Measurements from ENCODE around the genes C19orf44 and SIN3B.

DNA sequence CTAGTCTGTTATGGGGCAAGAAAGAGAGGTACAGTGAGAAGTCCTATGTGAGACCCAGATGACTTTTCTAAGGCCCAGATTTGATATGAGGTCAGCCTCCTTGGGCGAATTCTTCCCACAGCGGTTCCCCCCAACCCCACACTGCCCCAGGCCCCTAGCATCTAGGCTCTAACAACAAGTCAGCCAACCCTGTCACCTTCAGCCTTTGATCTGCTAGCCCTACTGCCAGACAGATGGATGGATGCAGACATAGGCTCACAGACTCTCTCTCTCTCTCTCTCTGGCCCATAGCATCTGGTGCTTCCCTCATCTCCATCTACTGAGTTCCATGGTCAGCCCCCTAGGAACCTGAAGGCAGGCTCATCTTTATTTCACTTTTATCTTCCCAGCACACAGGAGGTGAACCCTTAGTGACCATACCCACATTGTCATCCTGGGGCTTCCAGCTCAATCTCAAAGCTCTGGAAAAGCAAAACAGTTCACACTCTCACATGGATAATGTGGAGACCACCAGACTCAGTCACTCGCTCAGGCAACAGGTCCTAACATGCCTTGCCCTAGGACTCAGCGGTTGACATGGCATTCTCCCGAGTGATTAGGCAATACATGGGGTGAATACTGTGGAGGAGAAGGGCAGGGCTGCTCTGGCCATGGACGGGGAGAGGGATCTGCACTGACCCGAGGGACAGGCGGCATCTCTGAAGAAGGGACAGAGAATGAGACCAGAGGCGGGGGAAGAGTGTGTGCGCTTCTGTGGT lies 44.2 kb upstream of the EPHX3 start:
- PRO-cap, 2 experiments, result no peak in any of the 2 experiments

GRCh38 chr19:15295162-15295683 lies 37.1 kb downstream of the BRD4 start:
- PRO-cap, 2 experiments, result no peak in any of the 2 experiments

- PRO-cap, 2 experiments, result no peak in any of the 2 experiments
Observed at GRCh38 chr19:15317838-15318168, 14.5 kb downstream of the BRD4 start.

DNA sequence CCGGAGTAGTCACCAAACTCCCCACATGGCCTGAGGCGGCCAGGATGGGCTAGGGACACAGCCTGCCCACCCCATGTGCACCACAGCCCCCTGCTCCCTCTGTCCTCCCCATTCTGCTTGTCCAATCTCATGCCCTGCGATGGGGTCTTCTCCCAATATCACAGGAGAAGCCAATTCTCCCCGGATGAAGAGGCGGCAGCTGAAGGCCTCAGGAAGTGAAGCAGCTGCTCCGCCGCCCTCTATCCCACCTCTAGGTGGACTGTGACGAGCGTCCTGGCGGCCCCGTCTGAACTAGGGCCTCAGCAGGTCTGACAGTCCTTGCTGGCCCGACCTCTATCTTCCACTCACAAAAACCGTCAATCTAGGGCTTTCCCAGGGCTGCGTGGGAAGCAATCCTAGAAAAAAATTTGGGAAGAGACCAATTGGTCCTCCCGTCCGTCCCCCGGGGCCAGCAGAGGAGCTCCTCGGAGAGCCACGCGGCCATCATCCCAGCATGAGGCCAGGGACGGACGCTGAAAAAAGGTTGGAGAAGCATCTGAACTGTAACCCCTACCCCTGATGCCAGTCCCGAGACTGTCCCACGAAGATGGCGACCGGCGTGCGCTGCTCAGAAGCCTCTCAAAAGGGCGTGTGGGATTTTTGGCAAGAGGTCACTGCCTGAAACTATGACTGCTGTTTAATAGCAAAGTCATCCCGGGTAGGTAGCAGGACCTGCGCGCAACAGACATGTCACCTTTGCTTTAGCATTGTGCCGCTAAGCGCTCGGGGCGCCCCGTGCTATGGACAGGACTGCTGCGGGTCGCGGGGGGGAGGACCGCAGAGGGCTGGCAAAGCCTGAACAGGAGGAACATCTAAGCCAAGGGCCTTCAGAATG lies 10.8 kb downstream of the AKAP8 start:
- PRO-cap, 2 experiments, result peak in 1 of 2 experiments; most common minus-strand start position 355 of the sequence (in 1)

- PRO-cap, 2 experiments, result no peak in any of the 2 experiments
Observed at GRCh38 chr19:15380278-15380737, 721 bp upstream of the AKAP8 start.

DNA sequence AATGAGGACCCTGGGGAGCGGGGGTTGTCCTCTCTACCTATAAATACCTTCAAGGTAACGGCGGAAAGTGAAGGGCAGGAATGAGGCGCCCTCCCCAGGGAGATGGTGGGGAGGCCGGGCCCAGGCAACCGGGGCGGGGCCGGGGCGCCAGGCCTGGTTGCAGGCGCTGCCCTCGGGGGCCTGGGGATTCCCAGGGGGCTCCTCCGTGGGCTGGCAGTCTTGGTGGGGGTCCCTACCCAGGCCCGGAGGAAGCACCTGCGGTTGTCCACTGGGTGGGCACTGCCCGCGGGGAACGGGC lies 687 bp downstream of the WIZ start:
- PRO-cap, 2 experiments, result no peak in any of the 2 experiments

DNA sequence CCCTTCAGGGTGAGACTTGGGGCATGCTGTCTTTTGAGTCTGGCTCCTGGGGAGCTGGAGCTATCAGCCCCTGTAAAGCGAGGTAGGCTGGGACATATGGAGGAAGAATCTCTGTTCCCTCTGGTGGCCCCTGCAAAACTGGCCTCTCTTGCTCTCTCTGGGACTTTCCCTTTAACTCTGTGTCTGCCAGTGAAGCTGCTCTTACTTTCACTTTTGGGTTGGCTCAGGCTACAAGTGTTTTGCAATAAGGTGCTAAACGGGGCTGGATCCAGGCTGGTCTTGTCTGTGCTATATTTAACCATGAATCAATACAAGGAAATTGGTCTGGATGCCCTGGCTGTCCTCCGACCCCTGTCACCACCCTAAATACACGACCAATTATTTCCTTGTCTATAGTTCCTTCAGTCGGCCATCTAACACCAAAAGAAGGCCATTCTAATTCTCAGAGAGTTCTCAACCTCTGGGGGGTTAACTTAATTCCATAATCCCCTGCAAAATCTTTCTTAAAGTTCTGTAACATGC lies 53.2 kb downstream of the OR10H4 start:
- PRO-cap, 2 experiments, result peak in 2 of 2 experiments; most common plus-strand start position 210 of the sequence (in 2); most common minus-strand start position 140 of the sequence (in 2)

DNA sequence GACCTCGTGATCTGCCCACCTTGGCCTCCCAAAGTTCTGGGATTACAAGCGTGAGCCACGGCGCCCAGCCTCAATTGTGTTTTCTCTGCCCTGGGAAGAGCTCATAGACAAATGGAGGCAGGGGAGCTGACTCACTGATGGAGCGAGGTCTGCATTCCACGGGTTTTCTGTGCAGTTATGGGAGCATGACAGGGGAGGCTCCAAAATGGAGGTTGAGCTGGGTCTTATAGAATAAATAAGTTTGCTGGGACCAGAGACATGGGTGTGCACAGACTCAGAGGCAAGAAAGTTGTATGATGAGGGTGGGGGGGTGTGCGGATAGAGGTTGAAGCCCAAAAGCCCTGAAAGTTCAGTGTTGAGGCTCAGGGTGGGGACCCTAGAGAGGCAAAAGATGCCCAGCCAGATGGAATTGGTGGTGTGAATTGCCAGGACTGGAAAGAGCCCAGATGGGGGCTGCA lies 1.7 kb downstream of the TPM4 start:
- PRO-cap, 2 experiments, result no peak in any of the 2 experiments

DNA sequence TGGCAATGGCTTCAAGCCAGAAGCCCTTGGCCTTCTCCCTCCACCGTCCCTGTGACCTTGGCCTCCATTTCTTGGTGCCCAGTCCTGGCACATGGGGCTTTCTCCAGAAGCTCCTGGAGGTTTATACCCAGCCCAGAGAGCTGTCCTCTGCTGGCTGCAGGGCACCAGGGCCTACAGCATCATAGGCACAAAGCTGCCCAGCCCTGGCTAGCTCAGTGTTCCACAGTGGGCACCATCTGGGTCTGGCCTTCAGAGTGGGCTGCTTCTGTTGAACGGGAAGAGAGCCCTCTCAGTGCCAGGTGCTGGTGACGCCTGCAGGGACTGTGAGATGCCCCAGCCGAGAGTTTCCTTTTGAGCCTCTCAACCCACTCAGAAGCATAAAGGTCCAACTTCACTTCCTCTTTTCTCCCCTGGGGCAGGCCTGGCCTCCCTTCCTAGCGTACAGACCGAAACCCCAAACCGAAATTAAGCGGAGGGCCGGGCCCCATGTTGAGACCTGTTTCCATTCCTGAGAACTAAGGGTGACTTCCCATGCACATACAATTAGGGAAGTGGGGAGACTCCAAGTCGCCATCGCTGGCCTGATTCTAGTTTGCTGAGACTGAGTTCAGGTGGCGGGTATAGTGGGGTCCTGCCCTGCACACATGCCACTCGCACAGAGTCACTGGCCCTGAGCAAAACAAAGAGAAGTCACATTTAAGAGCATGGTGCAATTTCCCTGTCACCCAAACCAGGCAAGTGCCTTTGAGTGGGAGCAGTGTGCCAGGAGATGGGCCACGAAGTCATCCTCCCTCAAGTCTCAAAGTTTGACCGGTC lies 6.8 kb downstream of the RAB8A start:
- PRO-cap, 2 experiments, result no peak in any of the 2 experiments

GRCh38 chr19:16290473-16291212 lies 34.0 kb upstream of the KLF2 start:
- PRO-cap, 2 experiments, result no peak in any of the 2 experiments

DNA sequence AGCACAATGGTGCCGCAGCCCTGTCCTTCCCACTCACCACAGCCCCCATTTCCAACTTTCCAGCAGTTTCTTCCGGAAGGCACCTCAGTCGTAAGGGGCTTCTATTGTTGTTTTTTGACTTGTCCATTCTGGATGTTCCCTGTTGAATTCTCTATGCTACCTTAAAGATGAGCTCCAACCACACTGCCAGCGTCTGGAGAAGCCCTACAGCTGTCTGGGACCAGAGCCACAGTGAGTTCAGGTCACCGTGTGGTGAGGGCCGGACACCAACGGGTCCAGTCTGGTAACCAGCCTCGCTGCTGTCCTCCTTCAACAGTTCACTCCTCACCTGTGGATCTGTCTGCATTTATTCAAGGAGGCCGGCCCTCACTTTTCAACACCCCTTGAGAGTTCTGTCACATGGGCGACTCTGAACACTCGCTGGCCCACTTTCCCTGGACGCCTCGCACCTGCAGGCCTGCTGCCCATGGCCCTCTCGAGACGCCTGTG lies 59.7 kb downstream of the KLF2 start:
- PRO-cap, 2 experiments, result no peak in any of the 2 experiments

GRCh38 chr19:16449346-16450047 lies 22.3 kb downstream of the EPS15L1 start:
- PRO-cap, 2 experiments, result no peak in any of the 2 experiments

GRCh38 chr19:16495716-16497179 lies at the start of gene C19orf44:
TSS of gene C19orf44 (plus strand) at chr19:16496394.
- PRO-cap, 2 experiments, result peak in 2 of 2 experiments; most common plus-strand start chr19:16496443 (in 1); most common minus-strand start chr19:16496139 (in 1)

DNA sequence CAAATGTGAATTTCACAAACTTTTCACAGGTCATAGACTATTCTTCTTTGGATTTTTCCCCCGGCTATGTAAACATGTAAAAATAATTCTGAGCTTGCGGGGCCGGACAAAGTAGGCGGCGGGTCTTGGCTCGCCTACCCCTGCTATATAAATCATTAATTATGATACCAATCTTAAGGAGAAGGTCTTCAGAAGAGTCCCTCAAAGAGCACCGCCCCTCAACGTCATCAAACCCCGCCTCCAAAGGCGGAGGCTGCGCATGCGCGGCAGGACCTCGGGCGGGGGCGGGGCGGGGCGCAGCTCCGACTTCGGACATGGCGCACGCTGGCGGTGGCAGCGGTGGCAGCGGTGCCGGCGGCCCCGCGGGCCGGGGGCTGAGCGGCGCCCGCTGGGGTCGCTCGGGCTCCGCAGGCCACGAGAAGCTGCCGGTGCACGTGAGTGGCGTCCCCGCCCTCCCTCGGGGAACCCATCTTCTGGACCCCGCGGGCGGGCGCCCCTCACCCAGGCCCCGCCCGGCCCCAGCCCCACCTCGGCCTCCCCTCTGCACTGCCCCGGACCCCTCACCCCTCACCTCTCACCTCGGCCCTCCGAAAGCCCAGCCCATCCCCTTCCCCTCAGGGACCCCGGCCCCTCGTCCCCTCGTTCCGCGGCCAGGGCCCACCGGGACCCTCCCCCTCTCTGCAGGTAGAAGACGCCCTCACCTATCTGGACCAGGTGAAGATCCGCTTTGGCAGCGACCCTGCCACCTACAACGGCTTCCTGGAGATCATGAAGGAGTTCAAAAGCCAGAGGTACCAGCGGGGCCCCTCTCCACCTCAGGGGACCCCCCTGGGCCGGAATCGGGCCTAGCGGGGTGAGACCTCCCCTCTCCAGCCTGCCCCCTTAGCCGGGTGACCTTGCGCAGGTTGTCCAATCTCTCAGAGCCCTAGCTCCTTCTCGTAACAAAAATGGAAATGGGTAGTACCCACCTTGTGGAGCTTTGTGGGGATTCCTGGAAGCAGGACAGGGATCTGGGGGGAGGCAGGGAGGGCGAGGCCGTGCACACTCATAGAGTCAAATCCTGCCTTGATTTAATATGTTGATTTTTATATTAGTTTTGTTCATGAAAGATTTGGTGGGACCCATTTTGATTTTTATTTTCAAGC lies at the start of gene SIN3B:
Gene SIN3B, plus strand, starts transcription at position 292 of the 1,145 bp plus-strand sequence.
- PRO-cap, 2 experiments, result peak in 2 of 2 experiments; most common plus-strand start position 305 of the sequence (in 2); most common minus-strand start position 163 of the sequence (in 1)

GRCh38 chr19:16893158-16894158 lies 4.7 kb downstream of the F2RL3 start:
- PRO-cap, 2 experiments, result no peak in any of the 2 experiments

DNA sequence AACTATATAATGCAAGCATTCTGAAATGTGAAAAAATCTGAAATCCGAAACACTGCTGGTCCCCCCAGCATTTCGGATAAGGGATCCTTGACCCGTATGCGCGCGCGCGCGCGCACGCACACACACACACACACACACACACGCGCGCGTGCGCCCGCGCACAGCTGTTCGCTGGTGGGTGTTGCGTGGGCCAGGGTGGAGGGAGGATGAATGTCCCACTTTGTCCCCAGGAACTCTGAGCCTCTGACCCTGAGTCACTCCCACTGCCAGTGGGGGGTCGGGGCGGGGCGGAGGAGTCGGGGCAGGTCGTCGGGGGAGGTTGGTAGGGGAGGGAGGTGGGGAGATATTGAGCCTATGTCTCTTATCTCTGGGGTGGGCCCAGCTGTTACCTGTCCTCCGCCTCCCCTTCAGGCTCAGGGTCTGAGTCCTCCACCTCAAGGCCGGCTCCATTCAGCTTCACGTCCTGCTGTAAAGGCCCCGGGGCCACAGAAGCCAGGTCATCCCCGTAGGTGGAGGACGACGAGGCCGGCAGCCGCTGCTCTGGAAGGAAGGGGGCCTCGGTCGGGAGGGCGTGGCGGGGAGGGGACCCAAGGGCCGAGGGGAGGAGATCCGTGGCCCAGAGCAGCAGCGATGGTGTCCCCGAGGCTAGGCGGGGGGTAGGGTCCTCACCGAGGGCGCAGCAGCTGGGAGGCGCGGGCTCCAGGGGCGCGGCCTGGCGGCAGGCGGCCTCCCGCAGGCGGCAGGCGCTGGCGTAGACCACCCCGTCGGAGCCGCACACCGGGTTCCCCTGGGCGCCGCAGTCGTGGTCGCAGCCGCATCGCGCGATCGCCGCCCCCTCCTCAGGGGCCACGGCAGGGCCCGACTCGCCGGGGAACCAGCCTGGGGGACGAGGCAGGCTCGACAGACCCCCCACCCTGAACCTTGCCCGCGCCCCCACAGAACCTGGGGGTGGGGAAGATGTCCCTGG lies 7.3 kb downstream of the F2RL3 start:
- PRO-cap, 2 experiments, result no peak in any of the 2 experiments

- PRO-cap, 2 experiments, result no peak in any of the 2 experiments
Observed at GRCh38 chr19:17041655-17042011, 15.0 kb upstream of the CPAMD8 start.

- PRO-cap, 2 experiments, result no peak in any of the 2 experiments
Observed at GRCh38 chr19:17088552-17088751, 12.9 kb downstream of the MYO9B start.

GRCh38 chr19:17091579-17092535 lies 16.3 kb downstream of the MYO9B start:
- PRO-cap, 2 experiments, result no peak in any of the 2 experiments

DNA sequence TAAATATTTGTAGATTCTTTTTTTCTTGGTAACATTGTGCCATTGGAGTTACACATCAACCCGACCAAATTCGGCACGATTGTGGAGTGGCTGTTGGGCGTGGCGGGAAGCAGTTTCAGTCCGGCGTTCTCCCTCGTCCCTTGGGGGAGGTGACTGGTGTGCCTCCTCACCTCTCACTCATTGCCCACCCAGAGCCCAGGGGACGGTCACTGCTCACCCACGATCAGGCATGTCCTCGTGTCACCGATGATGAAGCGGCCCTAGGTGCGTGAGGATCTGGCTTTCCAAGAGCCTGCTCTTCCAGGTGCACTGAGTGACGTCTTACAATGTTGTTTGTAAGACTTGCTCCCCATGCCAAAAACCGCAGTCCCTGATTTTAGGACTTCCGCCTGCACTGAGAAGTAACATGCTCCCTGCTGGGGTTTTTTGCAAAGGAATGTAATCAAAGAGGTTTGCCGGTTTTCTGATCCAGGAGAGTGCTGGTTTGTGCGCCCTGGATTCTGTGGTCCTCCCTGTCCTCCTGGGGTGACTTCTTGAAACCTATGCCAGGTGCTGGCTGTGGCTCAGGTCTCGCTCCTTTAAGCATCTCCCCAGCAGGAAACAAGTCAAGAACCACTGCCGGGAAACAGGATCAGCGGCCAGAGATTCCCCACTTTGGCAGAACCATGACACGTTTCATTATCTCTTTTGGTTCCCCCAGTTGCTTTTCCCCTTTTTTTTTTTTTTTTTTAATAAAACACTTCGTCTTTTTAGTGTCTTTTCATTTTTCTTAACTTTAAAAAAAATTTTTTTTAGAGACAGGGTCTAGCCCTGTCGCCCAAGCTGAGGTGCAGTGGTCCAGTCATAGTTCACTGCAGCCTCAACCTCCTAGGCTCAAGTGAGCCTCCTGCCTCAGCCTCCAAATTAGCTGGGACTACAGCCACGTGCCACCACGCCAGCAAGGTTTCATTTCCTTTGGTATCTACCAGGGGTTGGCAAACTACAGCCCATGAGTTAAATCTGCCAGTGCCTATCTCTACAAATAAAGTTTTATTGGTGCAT lies 39.0 kb downstream of the MYO9B start:
- PRO-cap, 2 experiments, result no peak in any of the 2 experiments

Data from helper T cell (primary cell).